Transverse colon (tissue), 4 donors: ENCODE measurements around a stretch of chr1.

DNA sequence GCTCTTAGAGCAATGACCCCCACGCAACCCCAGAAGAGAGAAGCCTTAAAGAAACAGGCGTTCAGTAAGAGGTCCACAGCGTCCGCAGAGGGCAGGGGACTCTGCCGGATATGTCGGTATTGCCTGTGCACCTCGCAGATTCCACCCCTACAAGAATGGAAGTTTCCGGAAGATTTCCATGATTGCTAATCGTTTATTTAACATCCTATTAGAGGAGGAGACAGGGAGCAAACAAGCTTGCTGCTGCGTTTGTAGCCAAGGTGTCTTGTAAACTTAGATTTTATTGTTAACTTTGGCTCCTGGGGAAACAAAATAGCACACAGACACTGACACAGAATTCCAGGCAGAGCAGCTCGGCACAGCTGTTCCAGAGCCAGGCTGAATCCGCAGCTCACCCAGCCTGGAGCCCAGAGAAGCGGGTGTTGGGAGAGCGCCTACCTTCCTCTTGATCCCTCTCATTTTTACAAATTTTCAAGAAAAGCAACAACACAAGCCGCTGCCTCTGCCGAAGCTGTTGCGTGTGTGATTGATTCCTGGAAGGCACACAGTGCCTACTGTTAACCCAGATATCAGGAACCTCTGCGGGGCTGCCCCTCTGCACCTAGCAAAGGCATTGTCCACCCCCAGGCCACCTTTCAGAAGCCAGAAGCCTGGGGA, 75.7 kb downstream of the AJAP1 start:
- PRO-cap = no peak
- RAMPAGE, long total RNA, 4 experiments = no peak in any of the 4 experiments

DNA sequence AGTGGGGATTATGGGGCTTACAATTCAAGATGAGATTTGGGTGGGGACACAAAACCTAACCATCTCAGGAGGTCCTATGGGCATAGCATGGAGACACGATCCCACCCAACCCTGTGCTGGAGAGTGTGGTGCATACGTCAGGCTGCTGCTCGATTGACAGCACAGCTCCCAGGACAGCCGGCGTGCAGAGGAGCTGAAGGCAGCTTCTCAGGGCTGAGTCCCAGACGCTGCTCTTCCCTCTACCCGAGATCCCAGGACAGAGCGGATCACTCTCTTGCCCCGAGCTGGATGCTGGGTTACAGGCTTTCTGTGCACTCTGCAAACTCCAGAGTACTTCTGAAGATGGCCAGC, 104.2 kb downstream of the AJAP1 start:
- PRO-cap = no peak
- RAMPAGE, long total RNA, 4 experiments = no peak in any of the 4 experiments

DNA sequence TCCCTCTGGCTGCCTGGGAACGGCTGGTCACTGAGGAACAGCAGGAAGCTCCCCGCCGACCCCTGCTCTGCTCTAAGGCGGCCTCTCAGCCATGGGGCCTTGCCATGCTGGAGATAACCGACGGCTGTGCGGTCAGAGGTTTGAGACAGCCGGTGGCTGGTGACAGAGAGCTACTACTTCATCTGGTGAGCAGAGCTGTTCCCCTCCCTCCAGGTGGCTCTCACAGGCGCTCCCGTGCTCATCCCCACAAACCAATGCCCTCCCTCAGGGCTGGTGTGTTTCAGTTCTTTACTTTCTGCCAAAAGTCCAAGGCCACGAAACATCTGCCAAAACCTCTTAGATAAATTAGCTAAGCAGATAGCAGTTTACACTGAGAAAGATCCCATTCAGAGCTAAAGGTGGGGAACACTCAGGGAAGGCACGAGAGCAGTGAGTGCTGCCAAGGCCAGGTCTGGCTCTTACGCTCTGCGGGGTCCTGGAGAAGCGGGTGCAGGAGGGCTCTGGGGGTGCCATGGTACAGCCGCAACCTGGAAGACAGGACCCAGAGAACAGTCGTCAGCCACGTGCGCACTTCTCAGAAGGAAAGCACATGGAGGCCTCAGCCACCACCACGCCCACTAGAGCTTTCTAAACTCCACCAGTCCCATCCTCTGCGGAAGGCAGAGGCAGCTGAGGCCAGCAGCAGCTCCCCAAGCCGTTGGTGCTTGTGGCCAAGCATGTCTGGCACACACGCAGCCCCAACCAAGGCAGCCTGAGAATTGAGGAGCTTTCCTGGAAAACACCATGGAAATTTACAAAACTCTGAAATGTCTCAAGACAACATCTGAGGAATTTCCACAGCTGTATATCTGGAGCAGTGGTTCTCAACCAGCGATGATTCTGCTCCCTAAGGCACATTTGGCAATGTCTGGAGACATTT, 25.1 kb downstream of the NPHP4 start:
- PRO-cap = no peak
- RAMPAGE, long total RNA, 4 experiments = no peak in any of the 4 experiments

DNA sequence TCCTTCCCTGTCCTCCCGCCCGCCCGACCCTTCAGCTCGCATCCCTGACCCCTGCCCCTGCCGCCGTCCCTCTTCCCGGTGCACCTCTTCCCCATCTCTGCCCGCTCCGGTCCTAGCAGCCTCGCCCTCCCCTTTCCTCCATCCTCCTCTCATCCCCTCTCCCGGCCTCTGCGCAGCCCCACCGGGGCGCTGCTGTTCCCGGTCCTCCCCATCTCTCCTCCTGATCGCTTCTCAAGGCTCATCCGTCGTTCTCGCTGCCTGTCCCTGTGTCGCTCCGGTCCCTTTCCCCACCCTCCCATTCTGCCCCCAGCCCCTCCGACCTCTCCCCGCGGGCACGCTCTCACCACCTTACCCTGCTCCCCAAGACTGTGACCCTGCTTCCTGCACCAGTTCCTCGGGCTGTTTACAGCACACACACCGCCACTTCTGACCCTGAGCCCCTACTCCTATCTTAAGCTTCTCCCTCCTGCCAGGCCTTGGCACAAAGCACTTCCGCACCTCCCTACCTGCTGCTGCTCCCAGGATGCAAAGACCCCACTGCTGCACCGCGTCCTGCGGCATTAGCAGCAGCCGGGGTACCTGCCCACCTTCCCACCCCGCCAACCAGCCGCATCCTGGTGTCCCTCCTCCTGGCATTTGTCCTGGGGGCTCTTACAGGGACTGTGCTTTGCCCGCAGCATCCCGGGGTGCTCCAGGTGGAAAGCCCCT, 939 bp upstream of the NPHP4 start:
- PRO-cap = no peak
- RAMPAGE, long total RNA, 4 experiments = no peak in any of the 4 experiments

- PRO-cap = no peak
- RAMPAGE, long total RNA, 4 experiments = no peak in any of the 4 experiments
Measured at GRCh38 chr1:6016174-6017010, 24.2 kb upstream of the NPHP4 start.

DNA sequence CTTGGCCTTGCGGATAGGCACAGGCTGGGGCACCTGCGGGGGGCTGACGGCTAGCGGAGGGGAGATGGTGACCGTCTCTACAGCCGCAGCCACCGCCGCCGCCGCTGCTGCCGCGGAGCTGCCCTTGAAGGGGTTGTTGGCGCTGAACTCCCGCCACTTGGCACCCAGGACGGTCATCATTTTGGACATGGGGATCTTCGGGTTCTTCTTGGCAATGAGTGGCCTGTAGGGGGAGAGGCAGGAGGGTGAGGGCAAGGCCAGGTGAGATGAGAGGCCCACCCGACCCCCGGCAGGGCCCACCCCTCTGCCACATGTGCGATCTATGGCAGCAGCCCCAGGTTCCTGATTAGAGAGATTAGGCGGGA, 25.5 kb downstream of the CHD5 start:
- PRO-cap = no peak
- RAMPAGE, long total RNA, 4 experiments = no peak in any of the 4 experiments

GRCh38 chr1:6281619-6282167, 20.8 kb upstream of the GPR153 start:
- PRO-cap = unidirectional peak, minus-strand start at chr1:6281894
- RAMPAGE, long total RNA, 4 experiments = no peak in any of the 4 experiments

- PRO-cap = unidirectional peak, plus-strand start at chr1:6386073
- RAMPAGE, long total RNA, 4 experiments = start-site peak on the minus strand in 1 of 4 experiments, at chr1:6385797-6386119 at its widest, 7 reads per replicate
Measured at GRCh38 chr1:6385336-6386339, 7.9 kb downstream of the ACOT7 start.

DNA sequence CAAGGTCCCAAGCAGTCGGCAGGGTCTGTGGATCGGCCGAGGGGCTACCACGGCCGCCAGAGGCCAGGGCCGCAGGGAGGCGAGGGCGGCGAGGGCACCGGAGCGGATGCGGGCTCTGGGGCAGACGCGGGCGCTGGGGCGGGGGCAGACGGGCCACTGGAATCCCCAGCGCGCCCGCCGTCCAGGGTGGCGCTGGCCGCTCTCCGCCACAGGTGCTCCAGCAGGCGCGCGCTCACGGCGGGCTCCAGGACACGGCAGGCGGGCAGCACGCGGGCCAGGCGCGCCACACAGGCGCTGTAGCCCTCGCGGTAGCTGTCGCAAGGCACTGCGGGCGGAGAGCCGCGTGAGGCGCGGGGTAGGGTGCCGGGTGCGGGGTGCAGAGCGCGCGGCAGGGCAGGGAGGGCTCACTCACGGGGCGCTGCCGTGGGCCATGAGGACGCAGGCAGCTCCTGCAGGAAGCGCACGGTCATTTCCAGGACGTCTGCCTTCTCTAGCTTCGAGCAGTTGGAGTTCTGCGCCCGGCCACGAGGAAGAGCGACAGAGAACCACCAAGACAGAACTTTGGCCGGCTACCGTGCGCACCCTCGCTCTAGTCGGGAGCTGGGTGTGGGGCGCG, 782 bp downstream of the HES2 start:
- PRO-cap = bidirectional peak, plus-strand start at position 249 of the sequence, minus-strand start at position 158 of the sequence; bidirectional peak, plus-strand start at position 551 of the sequence, minus-strand start at position 483 of the sequence
- RAMPAGE, long total RNA, 4 experiments = no peak in any of the 4 experiments

DNA sequence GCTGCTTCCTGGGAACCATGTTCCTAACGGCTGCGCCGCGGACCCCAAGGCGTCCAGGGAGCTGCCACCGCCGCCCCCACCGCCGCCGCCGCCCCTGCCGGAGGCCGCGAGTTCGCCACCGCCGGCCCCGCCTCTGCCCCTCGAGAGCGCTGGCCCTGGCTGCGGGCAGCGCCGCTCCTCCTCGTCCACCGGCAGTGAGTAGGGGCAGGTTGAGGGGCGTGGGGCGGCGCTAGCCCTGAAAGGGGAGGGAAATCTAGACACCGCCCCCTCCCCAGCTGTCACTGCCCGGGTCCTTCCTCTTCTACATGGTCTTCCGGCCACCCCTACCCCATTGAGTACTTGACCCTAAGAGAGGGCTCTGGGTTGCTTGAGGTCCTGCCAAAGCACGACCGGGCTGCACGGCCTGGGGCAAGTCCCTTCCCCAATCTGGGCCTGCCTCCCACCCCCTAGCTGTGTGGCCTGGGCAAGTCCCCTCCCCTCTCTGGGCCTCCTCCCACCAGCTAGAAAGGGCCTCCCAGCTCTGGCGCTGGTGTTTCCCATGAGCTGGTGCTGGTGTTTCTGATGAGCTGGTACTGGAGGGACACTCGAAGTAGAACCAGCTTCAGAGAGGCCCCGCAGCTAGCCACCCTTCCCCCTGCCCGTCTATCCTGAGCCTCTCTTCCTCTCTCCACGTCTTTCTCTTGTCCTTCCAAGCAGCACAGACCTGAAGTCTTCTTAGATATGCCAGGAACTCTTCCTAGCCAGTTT, 16.9 kb downstream of the TNFRSF25 start:
- PRO-cap = bidirectional peak, plus-strand start at position 207 of the sequence, minus-strand start at position 196 of the sequence; bidirectional peak, plus-strand start at position 592 of the sequence, minus-strand start at position 426 of the sequence
- RAMPAGE, long total RNA, 4 experiments = start-site peak on the plus strand in 2 of 4 experiments, centred at positions 134 to 138 of the sequence, 28 to 44 reads per replicate

DNA sequence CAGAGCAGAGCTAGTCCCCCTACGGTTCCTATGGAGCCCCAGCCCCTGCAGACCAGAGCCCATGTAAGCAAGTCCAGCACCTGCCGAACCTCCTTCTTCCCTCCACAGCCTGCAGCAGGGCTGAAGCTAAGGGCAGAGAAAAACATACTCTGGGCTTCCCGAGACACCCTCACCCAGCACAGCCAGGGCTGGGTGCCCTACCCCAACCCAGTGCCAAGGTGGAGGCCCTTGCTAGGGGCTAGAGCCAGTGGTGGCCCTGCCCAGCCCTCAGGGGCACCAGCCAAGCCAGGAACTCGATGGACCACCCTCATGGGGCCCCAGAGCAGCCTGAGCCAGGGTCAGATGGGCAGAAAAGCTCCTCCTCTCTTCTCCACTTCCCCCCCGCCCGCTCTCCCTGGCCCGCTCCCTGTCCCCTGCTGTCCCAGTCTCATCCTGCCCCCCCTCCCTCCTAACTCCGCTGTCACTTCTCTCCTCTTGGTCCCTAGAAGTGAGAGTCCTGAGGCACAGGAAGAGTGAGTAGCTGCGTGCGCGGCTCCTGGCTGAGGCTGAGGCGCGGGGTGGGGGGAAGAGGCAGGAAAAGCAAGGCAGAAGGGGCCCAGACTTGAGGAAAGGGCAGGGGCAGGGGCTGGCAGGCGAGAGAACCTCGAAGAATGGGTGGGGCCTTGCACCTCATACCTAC, 15.9 kb downstream of the TNFRSF25 start:
- PRO-cap = no peak
- RAMPAGE, long total RNA, 4 experiments = no peak in any of the 4 experiments

DNA sequence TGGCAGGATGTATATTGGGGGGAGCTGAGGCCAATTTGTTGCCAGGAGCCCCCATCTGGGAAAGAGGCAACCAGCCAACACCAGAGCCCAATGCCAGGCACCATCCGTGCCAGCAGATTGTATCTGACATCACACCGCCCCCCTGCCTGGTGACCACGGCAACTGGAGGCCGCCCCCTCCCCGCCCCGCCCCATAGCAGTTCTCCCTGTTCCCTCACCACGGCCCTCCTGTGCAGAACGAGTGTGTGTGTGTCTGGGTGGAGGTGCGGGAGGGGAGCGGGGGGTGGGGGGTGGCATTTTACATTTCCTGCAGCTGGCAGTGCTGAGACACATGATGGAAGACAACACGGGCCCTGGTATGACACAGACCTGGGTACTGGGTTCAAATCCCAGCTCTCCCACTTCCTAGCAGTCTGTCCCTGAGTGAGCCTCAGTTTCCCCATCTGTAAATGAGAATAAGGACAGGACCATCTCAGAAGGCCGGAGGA, 3.7 kb upstream of the PLEKHG5 start:
- PRO-cap = no peak
- RAMPAGE, long total RNA, 4 experiments = no peak in any of the 4 experiments

GRCh38 chr1:6526215-6527012, 27.9 kb downstream of the NOL9 start:
- PRO-cap = no peak
- RAMPAGE, long total RNA, 4 experiments = start-site peak on the minus strand in 1 of 4 experiments, at chr1:6526395-6526892 at its widest, 8 reads per replicate

- PRO-cap = no peak
- RAMPAGE, long total RNA, 4 experiments = no peak in any of the 4 experiments
Measured at GRCh38 chr1:6592293-6592596, 10.4 kb downstream of the KLHL21 start.

- PRO-cap = unidirectional peak, plus-strand start at chr1:6625510; bidirectional peak, plus-strand start at chr1:6625796, minus-strand start at chr1:6625782; unidirectional peak, minus-strand start at chr1:6626019
- RAMPAGE, long total RNA, 4 experiments = no peak in any of the 4 experiments
Measured at GRCh38 chr1:6625280-6626162, 853 bp downstream of the THAP3 start.

DNA sequence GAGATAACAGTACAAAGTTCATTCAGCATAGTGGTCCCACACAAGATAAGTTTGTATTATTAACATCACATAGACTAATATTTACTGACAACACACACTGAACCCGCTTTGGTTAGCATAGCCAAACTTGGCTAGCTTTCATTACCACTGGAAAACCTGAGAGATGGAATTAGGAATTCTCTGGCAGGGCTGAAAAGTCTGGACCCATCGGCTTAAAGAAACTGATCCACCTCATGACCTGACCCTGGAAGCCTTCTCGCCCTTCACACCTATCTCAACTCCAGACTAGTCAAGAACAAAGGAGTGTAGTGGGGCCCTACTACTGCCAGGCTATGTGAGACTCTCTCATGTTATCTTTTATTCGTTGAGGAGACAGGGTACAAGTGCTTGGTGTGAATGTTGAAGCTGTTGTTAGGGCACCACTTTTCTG, 943 bp downstream of the DNAJC11 start:
- PRO-cap = no peak
- RAMPAGE, long total RNA, 4 experiments = no peak in any of the 4 experiments

- PRO-cap = no peak
- RAMPAGE, long total RNA, 4 experiments = no peak in any of the 4 experiments
Measured at GRCh38 chr1:6724317-6725220, 23.0 kb upstream of the DNAJC11 start.

DNA sequence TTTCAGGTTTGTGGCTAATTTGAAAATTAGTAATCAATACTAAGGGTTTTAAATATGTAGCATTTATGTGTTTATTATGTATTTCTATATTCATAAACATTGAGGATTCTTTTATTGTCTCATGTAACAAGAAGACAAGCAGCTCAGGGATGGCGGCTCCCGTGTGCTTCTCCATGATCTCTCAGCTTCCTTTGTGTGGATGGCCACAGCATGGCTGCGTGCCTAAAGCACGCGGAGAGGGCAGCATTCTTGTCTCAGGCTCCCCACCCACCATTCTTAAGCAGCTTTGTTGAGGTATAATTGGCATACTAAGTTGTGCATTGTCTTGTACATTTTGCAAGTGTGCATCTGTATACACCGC, 81.5 kb downstream of the CAMTA1 start:
- PRO-cap = no peak
- RAMPAGE, long total RNA, 4 experiments = no peak in any of the 4 experiments

DNA sequence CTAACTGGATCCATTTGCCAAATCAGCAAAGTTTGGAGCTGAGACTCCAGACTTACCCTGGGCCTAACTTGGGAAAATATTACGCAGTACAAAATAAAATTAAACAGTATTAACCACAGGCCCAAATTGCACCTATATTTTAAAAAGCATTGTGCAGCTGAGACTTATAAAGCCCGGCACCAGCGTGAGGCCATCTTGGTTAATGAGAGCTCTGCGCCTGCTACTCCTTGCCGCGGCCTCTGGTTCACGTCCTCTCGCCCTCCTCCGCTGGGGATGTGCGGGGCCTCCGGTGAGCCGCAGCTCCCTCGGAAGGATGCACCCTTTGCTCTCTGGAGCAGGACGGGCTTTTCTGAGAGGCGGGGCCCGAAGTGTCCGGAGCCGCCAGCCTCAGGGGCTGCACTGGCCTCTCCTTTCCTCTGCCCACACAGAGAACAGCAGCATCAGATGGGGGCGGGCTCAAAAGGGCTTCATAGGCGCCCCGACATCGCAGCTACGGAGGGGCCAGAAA, 284.6 kb downstream of the CAMTA1 start:
- PRO-cap = no peak
- RAMPAGE, long total RNA, 4 experiments = no peak in any of the 4 experiments

- PRO-cap = no peak
- RAMPAGE, long total RNA, 4 experiments = no peak in any of the 4 experiments
Measured at GRCh38 chr1:7252619-7253299, 467.5 kb downstream of the CAMTA1 start.